Ileum (tissue), 1 donor: ENCODE measurements around the gene SYNJ2.

GRCh38 chr6:155694161-155694631, 238.6 kb upstream of the NOX3 start:
- PRO-cap: unidirectional peak, plus-strand start at chr6:155694328

- PRO-cap: no peak
Measured at GRCh38 chr6:156396565-156397665, 380.3 kb upstream of the ARID1B start.

DNA sequence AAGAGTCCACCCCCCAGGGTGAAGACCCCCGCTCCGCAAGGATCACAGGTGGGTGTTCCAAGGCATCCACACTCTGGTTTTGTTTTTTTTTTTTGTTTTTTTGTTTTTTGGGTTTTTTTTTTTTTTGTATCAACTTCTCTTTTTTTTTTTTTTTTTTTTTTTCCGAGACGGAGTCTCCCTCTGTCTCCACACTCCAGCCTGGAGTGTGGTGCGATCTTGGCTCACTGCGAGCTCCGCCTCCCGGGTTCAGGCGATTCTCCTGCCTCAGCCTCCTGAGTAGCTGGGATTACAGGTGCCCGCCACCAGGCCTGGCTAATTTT, 58.1 kb upstream of the ARID1B start:
- PRO-cap: no peak

DNA sequence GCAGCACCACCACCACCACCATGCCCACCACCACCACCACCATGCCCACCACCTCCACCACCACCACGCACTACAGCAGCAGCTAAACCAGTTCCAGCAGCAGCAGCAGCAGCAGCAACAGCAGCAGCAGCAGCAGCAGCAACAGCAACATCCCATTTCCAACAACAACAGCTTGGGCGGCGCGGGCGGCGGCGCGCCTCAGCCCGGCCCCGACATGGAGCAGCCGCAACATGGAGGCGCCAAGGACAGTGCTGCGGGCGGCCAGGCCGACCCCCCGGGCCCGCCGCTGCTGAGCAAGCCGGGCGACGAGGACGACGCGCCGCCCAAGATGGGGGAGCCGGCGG, 969 bp downstream of the ARID1B start:
- PRO-cap: bidirectional peak, plus-strand start at position 90 of the sequence, minus-strand start at position 160 of the sequence

GRCh38 chr6:156778519-156779097, 1.4 kb downstream of the ARID1B start:
- PRO-cap: bidirectional peak, plus-strand start at chr6:156778931, minus-strand start at chr6:156778768

DNA sequence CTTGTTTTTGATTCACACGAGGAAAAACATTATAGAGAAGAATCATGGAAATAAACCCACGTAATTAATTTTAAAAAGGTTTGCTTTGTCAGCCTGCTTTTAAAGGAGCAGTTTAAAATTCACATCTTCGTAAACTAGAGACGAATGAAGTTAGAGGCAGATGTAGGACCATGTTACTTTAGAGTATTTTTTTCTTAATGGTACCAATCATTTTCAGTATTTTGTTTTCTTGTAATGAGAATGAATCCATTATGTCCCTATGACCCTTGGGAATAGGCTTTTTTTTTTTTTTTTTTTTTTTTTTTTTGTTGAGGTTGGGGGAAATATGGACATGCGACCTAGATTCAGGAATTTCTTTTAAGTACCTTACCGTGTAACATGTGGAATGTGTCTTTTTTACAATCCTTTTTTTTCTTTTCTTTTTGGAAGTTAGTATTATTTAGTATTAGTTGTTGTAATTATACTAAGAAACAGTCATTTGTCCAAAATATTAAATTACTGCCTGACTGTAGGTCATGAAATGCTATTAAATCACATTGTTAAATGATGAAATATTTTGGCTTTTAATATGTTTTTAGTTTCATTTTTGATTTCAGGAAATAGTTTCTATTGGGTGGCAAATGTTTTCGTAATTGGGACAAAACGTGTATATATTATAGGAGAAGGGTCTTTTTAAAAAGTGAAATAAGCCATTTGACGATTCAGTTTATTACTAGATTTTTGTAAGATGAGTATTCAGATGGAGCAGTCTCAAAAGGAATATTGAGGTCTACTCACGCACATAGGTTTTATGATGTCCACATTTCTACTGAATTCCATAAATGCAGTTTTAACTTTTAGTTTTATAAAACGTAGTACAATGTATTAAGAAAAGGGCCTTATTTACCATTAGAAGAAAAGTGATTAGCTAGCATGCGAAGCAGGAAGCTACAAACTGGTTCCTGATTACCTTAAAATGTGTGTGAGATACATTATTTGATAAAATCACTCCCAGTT, 4.8 kb downstream of the ARID1B start:
- PRO-cap: no peak

DNA sequence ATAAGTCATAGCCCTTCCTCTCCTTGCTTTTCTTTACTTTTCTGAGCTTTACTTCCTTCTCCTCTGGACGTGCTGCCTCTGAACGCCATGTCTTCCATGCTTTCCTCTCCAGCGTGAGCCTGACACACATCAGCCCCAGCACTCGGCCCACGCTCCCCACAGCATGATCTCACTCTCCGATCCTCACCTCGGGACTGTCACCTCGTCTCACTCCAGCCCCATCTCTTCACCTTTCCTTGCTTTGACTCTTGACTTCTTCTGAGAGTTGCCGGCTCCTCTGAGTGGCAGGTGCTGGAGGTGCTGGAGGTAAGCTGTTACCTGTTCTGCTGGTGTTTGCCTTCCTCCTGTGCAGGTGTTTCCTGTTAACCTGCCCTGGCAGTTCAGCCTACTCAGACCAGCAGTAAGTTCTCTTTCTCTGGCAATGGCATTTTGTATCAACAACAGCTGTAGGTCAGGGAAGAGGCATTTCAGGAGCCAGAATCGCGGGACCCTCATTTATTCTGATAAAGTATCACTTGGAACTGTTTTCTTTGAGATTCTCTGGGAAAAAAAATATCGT, 106.4 kb downstream of the ARID1B start:
- PRO-cap: no peak

GRCh38 chr6:156936725-156937293, 159.6 kb downstream of the ARID1B start:
- PRO-cap: no peak

DNA sequence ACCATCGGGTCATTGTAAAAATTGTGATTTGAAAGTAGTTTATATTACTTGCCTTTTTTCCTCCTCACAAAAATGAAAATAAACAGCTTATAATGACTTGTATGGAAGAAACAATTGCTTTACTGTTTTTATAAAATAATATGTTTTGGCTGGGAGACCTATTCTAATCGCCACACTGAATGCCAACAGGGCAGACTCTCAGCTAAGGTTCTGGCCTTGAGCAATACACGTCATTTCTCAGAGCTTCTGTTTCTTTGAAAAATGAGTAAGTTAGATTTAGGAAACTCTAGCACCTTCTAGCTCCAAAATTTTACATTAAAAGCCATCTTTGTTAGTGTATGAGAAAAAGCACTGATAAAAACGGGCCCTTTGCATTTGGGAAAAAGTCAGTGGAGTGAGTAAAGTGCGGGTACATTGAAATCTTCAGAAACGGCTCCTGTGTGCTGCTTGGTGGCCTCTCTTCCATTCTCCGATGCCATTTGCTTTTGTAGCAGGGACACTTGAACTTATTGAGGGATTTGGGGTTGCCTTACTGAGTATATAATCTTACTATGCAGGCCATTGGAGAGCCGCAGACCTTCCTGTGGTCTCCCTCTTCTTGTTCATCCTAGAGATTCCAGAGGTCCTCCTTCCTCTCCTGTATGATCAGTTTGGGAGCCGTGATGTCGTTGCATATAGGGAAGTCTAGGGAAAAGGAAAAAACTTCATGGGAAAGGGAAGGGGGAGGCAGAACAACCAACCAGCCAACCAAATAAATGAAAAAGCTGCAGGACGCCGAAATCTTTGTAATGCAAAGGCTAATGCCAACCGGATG, 166.8 kb downstream of the ARID1B start:
- PRO-cap: no peak

GRCh38 chr6:156976067-156977157, 199.2 kb downstream of the ARID1B start:
- PRO-cap: no peak

GRCh38 chr6:157036970-157038007, 260.1 kb downstream of the ARID1B start:
- PRO-cap: no peak

GRCh38 chr6:157182925-157183376, 140.4 kb downstream of the TMEM242 start:
- PRO-cap: no peak

DNA sequence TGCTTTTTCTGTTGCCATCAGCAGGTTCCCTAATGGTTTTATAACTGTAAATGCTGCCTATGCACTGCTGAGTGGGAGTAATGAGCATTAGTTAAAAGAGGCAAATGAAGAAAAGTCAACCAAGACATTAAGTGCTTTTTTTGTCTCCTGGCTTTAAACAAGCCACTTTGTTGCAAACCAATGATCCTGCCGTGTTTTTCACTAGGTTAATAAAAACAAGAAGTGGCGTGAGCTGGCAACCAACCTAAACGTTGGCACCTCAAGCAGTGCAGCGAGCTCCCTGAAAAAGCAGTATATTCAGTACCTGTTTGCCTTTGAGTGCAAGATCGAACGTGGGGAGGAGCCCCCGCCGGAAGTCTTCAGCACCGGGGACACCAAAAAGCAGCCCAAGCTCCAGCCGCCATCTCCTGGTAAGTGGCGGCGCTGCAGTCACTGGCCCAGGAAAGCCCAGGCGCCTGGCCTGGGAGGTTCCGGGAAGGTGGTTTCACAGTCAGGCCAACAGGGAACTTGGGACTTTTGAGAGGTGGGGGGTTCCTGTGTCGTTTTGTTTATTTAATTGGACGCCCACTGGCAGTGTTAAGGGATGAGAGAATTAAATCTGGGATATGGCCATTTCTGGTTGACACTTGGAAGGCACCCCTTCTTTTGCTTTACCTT, 139.2 kb downstream of the TMEM242 start:
- PRO-cap: no peak

DNA sequence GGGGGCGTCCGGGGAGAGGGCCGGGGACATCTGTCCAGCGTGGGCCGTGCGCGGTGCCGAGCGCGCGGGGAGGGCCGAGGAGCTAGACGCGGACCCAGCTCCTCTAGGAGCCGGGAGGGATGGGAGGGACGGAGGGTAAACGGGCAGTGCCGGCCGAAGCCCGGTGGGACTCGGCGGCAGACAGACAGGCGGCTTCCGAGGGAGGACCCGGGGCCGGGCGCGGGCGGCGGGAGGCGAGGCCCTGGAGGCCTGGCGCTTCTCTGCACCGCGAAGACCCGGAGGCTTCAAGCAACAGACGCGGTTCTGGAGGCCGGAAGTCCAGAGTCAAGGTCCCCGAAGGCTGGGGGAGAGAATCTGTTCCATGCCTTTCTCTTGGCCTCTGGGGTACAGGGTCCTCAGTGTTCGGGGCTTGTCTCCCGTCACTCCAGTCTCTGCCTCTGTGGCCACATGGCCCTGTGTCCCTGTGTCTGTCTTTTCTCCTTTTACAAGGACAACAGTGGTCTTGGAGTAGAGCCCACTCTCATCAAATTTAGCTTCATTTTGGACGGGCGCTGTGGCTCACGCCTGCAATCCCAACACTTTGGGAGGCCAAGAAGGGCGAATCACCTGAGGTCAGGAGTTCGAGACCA, 48.2 kb downstream of the TMEM242 start:
- PRO-cap: bidirectional peak, plus-strand start at position 294 of the sequence, minus-strand start at position 305 of the sequence

DNA sequence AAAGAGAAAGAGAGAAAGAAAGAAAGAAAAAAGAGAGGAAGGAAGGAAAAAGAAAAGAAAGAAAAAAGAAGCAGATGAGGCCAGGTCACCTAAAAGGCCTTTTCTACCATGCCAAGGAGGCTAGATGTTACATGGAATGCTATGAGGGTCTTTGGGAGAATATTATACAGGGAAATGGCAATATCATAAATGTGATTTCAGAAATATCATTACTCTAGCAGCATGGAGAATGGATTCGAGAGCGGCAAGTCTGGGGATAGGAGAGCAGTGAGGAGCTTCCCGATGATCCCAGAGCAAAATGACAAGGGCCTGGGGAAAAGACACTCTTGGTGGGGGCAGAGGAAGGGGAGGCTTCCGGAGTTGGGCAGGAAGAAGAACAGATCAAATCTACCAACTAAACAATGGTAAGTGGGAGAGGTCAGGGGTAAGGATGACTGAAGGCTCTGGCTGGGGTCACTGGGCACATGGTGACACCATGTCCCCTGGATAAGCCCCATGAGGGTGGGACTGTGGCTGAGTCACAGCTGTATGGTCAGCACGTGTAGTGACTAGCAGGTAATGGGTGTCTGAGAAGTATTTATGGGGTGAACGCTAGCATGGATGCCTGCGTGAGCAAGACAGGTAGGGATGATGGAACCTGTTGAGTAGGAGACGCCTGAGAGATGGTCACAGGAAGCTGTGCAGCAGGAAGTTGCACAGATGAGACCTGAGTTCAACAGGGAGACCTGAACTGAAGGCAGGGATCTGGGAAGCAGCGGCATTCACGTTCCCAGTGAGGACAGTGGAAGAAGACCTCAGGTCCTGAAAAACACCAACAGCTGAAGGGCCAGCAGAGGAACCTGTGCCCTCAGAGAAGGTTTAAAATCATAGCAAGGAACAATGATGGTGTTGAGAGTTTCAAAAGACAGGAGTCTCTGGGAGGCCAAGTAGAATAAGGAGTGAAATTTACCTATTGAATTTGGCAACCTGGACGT, 64.5 kb upstream of the SNX9 start:
- PRO-cap: no peak

GRCh38 chr6:157768988-157769525, 54.0 kb upstream of the SNX9 start:
- PRO-cap: no peak

DNA sequence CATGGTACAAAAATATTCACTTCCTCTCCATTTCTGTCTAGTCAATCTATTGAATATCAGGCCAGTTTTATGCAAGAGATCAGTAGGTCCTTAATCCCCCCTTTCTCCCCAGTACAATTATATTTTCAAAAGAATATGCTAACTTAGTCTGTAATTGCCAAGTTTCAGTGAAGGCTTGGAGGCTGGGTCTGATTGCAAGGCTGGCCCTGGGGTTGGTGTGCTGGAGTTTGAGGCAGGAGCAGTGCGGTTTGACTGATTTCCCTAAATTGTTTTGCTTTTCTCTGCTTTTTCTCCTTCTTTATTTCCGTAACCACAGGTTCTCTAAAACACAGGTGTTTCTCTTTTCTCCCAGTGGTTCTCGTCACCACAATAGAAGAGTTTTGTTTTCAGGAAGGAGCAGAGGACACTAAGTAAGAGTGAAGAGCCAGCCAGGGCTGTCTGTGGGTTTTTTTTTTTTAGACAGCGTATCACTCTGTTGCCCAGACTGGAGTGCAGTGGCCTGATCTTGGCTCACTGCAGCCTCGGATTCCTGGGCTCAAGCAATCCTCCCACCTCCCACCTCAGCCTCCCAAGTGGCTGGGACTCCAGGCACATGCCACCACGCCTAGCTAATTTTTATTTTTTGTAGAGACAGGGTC, 8.2 kb upstream of the SNX9 start:
- PRO-cap: no peak

DNA sequence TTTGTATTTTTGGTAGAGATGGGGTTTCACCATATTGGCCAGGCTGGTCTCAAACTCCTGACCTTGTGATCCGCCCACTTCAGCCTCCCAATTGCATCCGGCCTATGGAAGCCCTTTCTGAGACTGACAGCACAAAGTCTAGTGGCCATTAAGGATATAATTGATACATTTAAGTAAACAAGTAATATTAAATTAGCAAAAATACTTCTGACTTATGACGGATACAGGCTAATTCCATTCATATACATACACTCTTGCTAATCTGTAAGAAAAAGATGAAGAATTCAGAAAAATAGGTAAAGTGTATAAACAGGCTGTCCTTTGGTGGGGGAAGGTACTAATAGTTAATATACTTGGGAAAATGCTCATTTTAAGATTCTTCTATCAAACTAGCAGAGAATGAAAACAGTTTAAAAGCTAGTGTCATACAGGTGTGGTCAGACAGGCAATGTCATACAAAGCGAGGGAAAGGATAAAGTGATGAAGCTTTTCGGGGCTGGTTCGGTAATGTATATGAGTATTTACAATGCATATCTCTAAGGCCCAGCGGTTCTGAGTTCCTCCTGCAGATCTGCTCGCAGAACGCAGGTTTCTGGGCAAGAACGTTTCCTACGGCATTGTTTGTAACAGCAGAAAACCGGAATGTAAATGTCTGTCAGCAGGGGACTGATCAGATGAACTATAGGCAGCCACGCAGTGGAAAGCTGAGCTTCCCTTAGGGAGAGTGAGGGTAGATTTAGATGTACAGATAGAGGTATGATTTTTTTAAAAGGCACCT, 55.7 kb downstream of the SNX9 start:
- PRO-cap: no peak

DNA sequence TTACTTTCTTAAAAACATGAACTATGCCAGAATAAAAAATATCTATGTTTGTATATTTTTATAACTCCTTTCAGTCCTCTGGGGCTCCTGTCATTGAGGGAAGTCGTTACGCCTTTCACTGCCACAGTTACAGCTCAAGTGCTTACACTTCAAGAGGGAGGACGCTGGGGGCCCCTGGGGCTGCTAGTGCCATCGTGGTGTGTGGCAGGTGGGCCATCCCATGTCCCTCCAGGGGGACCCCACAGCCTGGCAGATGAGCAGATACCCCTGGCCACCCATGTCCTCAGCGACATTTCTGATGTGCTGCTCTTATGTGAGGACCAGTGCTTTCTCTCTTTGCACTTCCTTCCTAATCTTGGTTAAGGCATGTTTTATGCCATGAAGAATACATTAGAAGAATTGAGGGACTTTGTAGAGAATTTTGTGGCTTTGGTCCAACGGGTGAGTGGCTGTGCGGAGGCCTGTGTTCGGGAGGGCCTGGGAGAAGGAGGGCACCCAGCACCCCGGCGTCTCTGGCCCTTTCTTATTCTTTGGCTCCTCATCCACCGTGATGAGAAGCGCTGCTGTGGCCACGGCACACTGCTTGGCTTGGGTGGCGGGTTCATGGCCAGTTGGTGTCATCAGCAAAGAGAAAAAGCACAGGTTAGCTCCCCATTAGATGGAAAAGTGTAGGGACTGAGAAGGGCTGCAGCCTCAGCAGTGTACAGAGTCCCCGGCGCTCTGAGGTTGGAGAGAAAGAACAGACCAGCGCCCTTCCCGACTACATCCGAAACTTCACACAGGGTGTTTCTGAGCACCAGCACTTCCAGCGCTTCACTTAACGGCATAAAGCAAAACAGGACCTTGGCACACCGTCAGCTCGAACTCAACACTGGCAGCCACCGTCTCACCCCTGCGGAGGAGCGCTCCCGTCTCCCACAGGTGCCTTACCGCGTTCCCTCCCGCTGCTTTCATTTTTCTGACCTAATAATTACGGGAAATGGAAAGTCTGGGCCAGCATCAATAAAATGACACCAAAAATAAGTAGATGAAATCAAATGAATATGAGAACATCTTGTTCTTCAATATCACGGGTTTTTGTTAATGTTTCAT, 38.1 kb upstream of the SYNJ2 start:
- PRO-cap: no peak

- PRO-cap: bidirectional peak, plus-strand start at chr6:157981874, minus-strand start at chr6:157981672
Measured at GRCh38 chr6:157981311-157982168, at the start of gene SYNJ2. Gene SYNJ2, plus strand, starts transcription at chr6:157981863.